ENCODE measurements around the gene PLCL2.

GRCh38 chr3:15426777-15427226 is 542 bp downstream of the METTL6 start:
- PRO-cap: no peak

DNA sequence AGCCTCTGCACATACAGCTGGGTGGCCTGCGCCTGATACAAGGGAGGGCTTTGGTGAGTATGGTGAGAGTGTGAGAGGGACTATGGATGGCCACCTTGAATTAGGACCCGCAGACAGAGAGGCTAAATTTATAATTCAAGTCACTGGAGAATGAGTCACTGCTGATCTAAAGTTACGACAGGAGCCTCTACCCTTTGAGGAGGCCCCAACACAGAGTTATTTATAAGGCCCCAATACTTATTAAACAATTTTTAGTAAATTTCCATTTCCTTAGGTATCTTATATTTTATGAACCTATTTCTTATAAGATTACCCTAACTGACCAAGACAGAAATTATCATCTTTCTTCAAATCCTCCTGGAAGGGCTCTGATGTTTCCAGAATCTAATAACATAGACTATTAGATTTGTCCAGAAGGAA is 2.6 kb upstream of the COLQ start:
- PRO-cap: no peak

DNA sequence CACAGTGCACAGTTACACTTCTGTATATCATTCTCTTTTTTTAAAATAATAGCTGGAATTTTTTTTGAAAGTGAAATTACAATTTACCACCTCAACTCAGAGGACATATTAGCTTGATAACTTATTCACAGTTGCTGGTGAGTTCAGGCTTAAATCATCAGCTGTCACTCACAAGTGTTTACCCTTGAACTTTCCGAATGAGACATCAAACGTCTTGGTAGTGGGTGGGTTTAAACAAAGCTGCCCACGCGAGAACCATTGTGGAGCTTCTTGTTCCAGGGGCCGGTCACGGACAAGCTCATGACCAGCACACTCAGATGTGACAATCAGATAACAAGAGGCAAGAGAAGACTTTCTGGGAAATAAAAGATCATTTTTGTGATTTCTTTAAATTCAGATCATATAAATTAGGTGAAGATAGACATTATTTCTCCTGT is 29.1 kb downstream of the BTD start:
- PRO-cap: no peak

DNA sequence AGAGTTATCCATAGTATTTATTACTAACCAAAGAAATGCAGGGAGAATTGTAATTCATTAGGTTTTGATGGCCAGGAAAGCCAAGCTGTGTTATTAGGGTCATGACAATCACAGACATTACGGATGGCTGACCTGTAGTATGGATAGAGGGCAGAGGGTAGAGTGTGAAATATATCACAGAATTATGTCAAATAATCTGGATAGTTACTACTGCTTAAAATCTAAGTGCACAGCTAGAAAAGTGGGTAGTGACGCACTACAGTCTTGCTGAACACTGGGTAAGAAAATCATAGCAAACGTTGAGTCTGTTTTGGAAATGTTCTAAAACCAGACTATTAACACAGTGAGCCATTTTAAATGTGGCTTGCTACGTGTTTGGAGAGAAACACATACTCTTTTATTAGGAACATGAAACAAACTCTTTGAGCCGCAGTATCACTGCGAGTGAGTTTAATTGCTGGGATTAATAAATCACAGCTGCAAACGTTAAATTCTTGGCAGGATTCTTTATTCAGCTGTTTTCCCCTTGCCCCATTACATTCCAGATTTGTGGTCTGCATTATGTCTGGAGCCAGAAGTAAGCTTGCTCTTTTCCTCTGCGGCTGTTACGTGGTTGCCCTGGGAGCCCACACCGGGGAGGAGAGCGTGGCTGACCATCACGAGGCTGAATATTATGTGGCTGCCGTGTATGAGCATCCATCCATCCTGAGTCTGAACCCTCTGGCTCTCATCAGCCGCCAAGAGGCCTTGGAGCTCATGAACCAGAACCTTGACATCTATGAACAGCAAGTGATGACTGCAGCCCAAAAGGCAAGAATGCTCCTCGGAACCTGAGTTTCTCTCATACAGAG is 33.6 kb downstream of the BTD start:
- PRO-cap: no peak

DNA sequence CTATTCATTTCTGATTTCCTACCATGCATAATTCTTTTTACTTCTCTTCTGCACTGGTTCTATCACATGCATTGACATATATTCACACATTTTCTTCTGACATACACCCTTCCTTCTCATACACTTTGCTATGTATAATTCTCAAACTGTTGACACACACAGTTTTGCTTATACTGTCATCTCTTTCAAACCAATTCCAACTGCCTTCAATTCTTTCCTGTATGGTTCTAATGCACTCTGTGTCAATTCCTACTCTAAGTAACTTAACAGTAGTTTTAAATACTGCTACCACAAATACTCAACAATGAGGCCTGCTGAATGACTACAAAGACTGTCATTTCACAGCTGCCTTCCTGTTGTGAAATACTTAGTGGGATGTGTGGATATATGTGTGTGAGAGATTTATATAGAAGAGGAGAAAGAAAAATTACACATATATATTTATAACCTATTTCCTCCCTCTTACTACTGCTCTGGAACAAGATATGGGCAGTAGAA is 88.9 kb downstream of the ANKRD28 start:
- PRO-cap: no peak

DNA sequence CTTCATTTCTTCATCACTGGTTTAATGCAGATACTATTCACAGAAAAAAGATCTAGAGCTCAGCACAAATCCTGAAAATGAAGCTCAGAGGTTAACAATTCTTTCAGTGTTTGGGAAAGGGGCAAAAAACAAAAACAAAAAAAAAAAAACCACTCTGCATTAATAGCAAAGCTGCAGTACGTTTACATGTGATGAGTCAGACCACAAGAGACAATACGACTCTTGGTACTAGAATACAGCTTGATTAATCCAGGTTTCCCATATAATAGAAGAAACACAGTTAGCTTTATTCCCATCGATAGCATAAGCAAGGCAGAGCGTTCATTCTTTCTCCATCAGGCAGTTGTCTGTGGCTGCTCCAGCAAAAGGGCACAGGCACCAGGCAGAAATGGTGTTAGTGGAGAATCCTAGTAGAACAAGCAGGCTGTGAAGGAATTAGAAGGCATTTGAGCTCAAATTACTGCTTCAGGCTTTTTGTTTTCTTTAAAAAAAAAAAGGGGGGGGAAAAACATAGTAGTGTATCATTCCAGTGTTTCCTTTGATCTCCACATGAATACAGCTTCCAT is 622 bp downstream of the ANKRD28 start:
- PRO-cap: no peak

- PRO-cap: bidirectional peak, plus-strand start at chr3:15859680, minus-strand start at chr3:15859614; bidirectional peak, plus-strand start at chr3:15859940, minus-strand start at chr3:15859811
Observed at GRCh38 chr3:15859240-15860287, 61.8 kb upstream of the ANKRD28 start.

- PRO-cap: no peak
Observed at GRCh38 chr3:16048486-16049101, 125.9 kb upstream of the GALNT15 start.

DNA sequence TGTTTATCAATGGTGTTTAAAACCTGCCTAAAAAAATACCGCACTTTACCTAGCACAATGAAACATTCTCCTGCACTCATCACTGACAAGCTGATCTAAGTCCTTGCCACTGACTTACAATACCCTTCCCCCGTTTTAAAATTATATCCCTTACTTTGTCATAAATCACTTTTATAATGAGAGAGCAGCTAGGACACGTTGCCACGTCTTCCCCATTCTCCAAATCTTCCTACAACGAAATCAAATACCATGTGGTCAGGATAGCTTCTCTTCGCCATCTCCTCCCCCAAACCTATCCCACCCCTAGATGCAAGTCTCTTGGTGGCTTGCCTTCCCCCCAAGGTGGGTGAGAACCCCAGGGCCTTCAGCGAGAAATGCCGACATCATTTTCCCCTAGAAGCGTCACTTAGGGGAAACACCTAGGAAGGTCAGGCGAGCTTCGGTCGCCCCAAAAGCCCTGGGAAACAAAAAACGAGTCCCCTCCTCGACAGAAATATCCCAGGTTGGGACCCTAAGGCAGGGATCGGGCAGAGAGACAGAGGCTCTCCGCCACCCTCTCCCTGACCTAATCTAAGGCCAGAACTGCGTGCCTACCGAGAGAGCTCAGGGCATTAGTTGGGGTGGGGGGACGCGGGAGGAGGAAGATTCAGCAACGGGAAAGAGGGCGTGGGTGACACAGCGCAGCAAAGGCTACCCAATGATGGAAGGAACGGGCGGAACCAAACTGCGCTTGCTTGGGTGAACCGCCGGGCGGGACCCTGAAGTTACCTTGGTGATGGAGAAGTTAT is 548 bp downstream of the DPH3 start:
- PRO-cap: no peak

DNA sequence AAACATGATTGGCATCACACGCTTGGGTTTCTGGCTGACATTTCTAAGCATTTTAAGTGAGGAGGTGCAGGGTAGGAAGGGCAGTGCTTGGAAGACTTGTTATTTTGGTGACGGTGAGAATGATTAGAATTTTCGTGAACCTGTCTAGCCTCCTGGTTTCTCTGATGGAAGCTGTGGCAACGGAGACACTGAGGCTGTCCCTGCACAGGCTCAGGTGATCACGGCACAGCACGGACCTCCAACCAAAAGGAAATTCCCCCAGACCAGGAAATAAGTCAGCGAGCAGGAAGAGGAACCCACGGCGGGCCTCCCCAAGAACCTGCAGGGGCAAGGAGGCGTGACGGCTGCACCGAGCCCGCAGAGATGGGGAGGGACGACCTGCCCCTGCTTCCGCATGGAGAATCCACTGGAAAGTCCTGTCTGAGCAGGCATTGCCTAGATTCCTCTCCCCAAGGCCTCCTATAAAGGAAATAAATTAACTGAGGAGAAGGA is 109.6 kb downstream of the OXNAD1 start:
- PRO-cap: no peak

- PRO-cap: no peak
Observed at GRCh38 chr3:16454591-16455588, 58.6 kb downstream of the RFTN1 start.

- PRO-cap: no peak
Observed at GRCh38 chr3:16482688-16483174, 30.8 kb downstream of the RFTN1 start.

- PRO-cap: no peak
Observed at GRCh38 chr3:16496254-16496648, 17.2 kb downstream of the RFTN1 start.

DNA sequence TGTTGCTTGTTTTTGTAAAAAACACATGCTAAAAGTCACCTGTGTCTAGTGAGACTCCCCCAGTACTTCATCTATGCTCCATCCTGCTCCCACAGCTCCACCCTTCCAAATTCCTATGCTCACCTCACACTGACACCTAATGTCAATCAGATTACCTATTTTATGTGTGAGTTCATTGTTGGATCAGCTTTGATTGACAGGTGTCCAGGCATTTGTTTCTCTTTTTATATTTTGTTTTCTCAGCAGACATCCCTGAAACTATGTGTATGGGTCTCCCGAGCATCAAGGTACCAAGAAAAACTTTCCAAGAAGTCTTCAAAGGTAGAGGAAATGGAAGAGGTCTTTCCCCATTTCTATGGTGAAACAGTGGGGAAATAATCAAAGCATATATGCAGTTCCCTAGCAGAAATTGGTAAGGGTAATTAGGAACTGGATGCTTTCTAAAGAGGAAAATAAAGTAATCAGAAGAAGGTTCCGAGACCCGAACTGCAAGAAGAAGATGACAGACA is 13.3 kb downstream of the RFTN1 start:
- PRO-cap: no peak

GRCh38 chr3:16838592-16839017 is 46.1 kb upstream of the PLCL2 start:
- PRO-cap: no peak

DNA sequence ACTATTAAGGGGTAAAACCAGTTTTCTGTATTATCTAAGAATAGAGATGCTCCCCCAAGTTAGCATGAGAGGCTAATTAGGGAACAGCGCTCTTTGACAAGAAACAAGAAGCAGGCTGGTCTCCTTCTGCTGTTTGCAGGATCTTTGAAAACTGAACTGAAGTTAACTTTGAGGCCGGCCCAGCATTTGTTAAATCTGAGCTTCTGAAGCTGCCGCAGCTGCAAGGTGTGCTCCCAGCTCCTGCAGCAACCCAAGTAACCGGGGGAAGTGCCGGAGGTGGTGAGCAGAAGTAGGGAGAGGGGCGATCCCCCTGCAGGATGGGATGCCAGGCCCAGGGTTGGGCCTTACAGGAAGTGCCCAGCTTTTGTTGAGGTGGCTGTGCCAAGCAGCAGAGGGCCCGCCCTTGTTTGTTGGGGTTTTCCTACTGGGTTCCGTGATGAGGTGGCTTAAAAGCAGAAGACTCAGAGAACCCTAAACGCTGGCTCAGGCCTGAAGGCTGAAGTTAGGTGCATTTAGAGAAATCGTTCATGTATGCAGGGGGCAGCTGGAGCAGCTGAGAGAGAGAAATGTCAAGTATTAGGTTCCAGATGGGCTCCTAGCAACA is 42.5 kb upstream of the PLCL2 start:
- PRO-cap: bidirectional peak, plus-strand start at position 449 of the sequence, minus-strand start at position 346 of the sequence

DNA sequence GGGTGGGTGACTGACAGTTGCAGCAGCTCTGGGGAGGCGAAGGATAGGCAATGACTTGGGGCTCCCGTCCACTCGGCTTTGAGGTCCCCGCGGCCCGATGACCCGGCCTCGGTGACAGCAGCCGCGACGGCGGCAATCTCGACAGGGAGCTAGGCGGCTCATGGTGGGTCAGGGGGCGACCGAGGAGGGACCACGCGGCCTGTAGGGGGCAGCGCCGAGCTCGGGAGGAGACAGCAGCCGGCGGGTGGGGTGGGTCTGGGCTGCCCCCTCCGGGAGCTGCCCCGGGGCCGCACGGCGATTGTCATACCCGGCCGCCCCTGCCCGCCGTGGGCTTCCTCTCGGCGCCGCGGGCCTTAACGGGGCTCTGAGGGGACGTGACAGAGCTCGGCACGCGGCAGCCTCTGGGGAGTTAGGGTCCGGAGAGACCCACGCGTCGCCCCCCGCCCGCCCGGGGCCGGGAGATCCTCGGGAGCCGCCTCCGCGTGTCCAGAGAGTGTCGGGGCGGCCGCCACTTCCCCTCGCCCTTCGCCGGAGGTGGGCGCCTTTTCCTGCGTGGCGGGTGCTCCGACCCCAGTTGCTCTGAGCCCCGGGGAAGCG is 654 bp upstream of the PLCL2 start:
- PRO-cap: unidirectional peak, plus-strand start at position 236 of the sequence; unidirectional peak, plus-strand start at position 489 of the sequence; bidirectional peak, plus-strand start outside the sequence, minus-strand start at position 507 of the sequence

DNA sequence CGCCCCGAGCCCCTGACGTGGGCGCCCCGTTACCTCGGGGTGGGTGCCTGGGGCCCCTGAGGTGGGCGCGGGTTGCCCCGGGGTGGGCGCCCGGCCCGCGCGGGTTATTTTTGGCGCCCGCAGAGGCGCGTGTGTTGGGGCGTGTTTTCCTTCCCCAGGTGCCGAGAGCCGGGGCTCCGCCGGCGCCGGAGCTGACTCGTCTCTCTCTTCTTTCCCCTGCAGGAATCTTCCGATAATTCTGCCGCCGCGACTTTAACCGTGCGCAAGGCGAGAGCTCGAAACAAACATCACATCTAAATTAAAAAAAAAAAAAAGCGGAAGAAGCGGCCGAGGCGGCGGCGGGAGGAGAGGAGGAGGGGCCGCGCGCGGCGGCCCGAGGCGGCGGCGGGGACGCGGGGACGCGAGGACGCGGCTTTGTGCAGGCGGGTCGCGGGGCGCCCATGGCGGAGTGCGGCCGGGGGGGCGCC is at the start of gene PLCL2:
PLCL2 (plus strand) TSS at position 356 of the 467 bp plus-strand sequence.
- PRO-cap: bidirectional peak, plus-strand start at position 157 of the sequence, minus-strand start outside the sequence; bidirectional peak, plus-strand start at position 376 of the sequence, minus-strand start at position 228 of the sequence

DNA sequence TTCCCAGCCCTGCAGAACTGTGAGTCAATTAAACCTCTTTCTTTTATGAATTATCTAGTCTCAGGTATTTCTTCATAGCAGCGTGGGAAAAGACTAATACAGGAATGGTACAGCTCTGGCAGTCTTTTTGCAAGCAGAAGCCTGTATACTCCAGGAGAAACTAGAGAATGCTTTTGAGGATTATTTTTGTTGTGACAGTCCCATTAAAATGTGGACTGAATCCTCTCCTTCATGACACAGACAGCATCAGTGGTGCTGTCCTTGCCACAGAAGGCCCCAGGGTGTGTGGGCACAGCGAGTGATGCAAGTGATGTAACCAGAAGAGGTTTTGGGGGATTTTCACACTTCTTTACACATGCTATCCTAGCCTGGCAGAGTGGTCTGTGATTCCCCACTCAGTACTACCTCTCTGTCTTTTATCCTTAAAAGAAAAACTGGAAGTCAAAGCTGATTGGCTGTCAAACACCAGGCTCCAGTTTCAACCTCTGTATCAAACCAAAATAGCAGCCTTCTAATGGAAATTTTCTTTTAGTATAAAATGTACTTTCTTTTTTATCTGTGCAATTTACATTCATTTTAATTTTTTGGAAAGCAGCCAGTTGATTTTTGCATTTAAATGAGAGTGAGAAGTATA is 20.3 kb downstream of the PLCL2 start:
- PRO-cap: no peak

DNA sequence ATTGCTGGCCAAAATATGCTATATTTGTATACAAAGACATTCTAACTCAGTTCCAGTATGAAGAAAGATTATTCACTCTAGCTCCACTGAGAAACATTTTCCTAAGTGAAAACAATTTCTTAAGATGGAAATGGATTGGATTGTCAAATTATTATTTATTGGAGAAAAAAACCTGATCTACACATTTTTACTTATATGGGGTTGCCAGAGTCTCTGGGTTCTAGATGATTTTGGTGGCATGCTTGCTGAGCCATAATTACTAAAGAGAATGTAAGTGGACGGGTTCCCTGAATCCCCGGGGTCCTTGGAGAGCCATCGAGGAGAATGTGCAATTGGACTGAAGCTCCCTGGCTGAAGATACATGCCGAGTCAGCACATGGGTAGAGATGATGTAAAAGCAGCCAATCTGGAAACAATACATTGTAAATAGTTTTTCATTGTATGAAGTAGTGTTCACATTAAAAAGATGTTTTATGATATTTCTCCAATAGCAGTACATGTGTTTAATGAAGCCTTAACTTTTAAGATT is 205.4 kb downstream of the PLCL2 start:
- PRO-cap: no peak

Measured in bile duct (tissue), 1 donor.